Temporal lobe (tissue), 2 donors: ENCODE measurements around a stretch of chr20.

DNA sequence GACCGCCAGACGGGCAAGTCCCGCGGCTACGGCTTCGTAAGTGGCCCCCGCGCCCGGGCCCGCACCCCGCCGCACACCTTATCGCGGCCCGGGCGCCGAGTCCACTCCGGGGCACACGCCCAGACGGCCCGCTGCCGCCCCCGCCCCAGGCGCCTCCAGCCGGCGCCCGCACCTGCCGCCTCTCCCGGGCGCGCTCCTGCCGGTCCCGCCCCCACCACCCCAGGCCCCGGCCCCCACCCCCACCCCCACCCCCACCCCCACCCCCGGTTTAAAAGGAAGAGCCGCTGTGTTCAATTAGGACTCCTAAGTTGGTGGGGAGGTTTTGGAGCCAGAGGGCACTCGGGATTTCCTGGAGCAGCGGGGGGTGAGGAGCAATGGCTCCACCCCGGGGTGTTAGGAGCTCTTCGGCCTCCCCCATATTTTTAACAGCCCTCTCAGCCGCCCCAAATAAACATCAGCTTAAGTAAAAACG, 623 bp downstream of the RBM38 start:
- RAMPAGE, long total RNA, result no peak

- RAMPAGE, long total RNA, result no peak
These were observed 2.8 kb downstream of the RBM38 start for GRCh38 chr20:57393624-57394675.

GRCh38 chr20:57545788-57546699, 14.9 kb upstream of the PCK1 start:
- RAMPAGE, long total RNA, result no peak

- RAMPAGE, long total RNA, result no peak
These were observed 718 bp downstream of the PCK1 start for GRCh38 chr20:57561288-57562368.

DNA sequence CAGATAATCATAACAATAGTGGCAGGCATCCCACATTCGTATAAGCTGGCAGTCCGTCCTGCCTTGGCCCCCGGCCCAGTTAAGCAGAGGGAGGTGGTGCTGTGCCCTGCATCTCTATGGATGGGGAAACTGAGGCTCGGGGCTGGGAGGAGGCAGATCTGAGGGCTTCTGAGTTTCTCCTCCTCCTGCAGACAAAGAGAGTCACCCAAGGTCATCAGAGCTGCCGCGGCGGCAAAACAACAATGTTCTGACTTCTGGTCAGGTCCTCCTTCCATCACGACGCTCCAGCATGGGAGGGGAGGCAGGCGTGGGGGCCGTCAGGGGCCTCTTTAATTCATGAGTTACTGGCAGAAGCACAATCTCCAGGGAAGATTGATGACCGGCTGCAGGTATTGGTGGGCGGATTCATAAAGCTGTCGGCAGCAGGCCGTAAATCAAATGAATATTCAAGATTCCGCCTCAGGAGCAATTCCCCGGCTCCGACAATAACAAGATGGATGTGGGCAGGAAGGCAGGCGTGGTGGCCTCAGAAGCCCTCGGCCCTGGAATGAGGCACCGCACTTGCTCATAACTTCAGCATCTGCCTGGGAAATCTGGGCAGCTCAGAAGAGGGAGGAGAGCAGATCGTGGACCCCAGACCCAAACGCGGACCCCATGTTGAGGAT, 19.0 kb downstream of the PCK1 start:
- RAMPAGE, long total RNA, result no peak

DNA sequence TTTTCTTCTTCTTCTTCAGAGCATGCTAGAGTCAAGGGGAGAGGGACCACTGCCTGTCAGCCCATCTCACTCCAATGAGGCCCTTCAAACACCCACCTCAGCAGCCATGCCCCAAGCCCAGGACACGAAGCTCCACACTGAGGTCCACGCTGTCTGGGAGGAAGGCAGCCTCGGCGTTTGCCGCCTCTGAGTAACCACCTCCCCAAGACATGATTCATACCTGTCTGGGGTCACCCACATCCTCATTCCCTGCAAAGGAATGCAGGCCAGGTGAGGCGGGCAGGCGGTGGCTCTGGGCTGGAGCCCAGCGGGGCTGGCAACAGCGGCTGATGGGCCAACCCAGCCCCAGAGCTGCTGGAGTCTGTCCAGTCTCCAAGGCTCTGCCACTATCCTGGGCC, 14.9 kb downstream of the PMEPA1 start:
- RAMPAGE, long total RNA, result no peak

- RAMPAGE, long total RNA, result no peak
These were observed 209.6 kb upstream of the C20orf85 start for GRCh38 chr20:57940696-57941914.

GRCh38 chr20:58610960-58611594, 40.0 kb upstream of the STX16 start:
- RAMPAGE, long total RNA, result no peak

- RAMPAGE, long total RNA, result no peak
These were observed 128 bp downstream of the STX16 start for GRCh38 chr20:58651371-58651450.

GRCh38 chr20:58693012-58693812, 612 bp downstream of the NPEPL1 start:
- RAMPAGE, long total RNA, result no peak

- RAMPAGE, long total RNA, result no peak
These were observed 51.7 kb upstream of the GNAS start for GRCh38 chr20:58839374-58839994.

GRCh38 chr20:58850742-58851230, 40.4 kb upstream of the GNAS start:
- RAMPAGE, long total RNA, result no peak

- RAMPAGE, long total RNA, result no peak
These were observed 1.4 kb upstream of the GNAS start for GRCh38 chr20:58889737-58890233.

GRCh38 chr20:58890720-58891211, 455 bp upstream of the GNAS start:
- RAMPAGE, long total RNA, result no peak

GRCh38 chr20:58894556-58895294, 3.5 kb downstream of the GNAS start:
- RAMPAGE, long total RNA, result no peak

GRCh38 chr20:58903284-58903997, 12.2 kb downstream of the GNAS start:
- RAMPAGE, long total RNA, result no peak

- RAMPAGE, long total RNA, result no peak
These were observed 929 bp downstream of the NELFCD start for GRCh38 chr20:58981846-58982523.

DNA sequence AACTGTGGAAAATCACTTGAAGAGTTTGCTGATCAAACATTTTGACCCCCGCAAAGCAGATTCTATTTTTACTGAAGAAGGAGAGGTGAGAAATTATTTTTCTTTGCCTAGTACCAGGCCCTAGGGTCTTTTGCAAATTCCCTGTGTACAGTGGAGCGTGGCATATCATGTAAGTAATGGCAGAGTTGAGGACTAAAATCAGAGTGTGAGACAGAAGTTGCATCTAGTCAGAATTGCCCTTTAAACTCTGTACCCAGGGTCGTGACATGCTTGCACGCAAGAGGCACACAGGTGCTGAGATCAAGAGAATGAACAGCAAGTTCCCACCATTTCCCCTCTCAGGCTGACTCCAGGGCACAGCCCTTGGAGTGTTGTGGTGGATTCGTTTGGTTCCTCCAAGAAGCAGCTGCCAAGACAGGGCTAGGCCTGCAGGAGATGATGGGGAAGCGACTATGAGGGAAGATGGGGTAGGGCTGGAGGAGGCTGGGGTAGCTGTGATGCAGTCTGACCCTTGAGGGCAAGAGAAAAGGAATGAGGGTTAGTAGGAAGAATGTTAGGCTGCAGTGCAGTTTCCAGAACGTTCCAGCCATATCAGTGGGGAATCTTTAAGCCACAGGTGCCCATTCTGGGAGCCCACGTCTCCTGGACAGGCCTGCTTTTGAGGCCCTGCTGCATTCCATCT, 6.8 kb downstream of the NELFCD start:
- RAMPAGE, long total RNA, result no peak

GRCh38 chr20:58992962-58994060, 12.3 kb downstream of the NELFCD start:
- RAMPAGE, long total RNA, result no peak

- RAMPAGE, long total RNA, result no peak
These were observed 4.9 kb downstream of the CTSZ start for GRCh38 chr20:59002227-59002570.